SK-N-DZ (cell line): ENCODE measurements around a stretch of chr15.

DNA sequence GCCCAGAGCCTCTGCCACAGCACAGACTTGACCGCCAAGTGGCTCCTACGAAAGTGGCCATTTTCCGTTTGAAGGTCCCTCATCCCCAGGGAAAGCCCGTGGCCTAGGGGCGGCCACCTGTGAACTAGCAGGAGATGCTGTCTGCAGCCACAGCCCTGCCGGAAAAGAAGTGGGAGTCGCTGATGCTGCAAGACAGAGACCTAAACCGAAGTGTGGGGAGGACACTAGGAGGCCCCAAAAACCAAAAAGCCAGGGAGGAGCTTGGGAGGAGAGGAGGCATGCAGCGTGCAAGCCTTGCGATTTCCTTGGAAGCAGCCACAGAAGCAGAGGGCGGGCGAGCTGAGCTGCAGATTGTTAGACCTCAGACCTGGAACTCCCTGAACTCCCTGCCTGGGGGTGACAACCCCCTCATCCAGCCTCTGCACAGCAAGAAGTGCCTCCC lies 43.9 kb downstream of the KLHL25 start:
RAMPAGE:
- cytosol, long total RNA, result no peak
- nucleus, long total RNA, result no peak

DNA sequence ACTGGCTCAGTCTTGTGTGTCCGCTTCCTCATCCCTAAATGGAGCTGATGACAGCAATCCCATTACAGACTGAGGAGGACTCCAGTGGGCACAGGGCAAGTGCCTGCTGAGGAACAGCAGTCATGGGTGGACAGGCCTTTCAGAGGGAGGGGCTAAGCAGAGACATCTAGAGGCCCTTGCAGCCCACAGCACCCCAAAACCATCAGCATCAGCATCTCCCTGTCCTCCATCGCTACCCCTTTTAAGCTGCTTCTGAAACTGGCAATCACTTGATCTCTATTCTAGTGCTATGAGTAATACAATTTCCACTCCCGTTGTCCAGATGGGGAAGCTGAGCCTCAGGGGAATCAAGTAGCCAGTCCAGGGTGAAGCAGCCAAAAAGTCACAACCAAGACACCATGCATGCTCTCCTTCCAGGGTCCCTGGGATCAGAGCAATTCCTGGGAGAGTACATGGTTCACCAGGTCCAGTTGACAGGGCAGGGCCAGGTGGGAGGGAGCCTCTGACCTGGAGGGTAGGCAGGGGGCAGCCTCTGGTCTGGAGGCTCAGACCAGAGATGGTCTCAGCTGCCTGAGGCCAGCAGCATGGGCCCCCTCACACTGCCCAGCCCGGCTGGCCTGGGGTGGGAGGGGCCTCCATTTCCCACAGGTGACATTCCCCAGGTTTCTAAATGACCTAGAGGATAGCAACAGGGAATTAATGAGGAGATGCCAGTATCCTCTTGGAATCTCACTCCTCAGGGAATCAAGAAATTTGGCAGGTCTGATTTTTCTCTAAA lies 30.0 kb downstream of the KLHL25 start:
RAMPAGE:
- cytosol, long total RNA, result no peak
- nucleus, long total RNA, result no peak

RAMPAGE:
- cytosol, long total RNA, result no peak
- nucleus, long total RNA, result no peak
Measured at GRCh38 chr15:85771115-85772309, 23.2 kb downstream of the KLHL25 start.

DNA sequence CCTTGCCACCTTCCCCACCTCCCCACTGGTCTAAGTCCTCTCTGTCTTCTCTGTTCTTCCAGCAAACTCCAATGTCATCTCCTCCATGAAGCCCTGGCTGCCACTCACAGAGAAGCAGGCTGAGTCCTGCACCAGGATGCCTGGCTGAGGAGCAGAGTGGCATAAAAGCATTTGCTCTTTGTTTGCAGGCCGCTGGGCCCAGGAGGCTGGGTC lies 43.1 kb upstream of the KLHL25 start:
RAMPAGE:
- cytosol, long total RNA, result no peak
- nucleus, long total RNA, result no peak

RAMPAGE:
- cytosol, long total RNA, result no peak
- nucleus, long total RNA, result no peak
Measured at GRCh38 chr15:86916634-86917106, 837.0 kb downstream of the AGBL1 start.

DNA sequence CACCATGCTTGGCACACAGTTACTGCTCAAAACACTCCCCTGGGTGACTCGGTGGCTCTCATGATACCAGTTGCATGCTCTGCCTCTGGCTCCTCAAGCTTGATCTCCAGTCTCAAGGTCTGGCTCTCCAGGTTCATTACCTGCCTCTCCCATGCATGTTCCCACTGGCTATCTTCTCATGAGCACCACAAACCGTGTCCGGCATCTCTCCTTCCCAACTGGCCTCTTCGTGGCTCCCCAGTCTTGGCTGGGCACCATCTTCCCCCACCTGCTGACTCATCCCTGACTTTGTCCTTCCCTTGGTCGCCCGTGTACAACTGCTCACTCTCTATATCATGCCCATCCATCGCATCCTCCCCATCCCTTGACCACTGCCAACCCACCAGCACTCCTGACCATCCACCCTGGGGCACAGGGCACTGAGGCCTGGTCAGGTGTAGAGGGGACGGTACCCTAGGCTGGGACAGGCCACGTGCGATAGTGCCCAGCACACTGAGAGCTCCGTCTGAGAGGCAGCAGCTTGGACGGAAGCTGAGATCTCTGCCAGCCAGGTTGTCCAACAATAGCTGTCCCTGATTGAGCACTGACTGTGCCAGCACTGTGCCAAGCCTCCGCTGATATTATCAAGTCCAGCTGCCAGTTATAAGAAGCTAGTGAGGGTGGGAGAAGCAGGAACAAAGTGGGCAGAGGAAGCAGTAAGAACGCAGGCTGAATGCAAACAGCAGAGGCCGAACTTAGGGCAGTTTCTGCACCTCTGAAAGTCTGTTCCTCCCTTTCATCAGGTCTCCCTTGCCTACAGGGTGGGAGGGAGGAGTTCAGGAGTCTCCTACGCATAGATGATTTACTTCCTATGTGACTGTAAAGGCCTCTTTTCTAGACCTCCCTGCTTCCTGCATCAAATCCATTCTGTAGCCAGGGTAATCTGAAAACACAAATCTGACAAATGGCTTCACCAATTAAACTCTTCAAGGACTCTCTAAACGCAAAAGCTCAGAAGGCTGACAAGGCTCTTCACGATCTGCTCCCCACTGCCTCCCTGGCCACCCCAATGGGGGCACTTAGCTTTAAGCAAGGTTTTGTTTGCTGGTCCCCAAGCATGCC lies 29.6 kb downstream of the MRPS11 start:
RAMPAGE:
- cytosol, long total RNA, result no peak
- nucleus, long total RNA, result no peak

RAMPAGE:
- cytosol, long total RNA, result no peak
- nucleus, long total RNA, result no peak
Measured at GRCh38 chr15:88630758-88631449, 7.9 kb upstream of the ISG20 start.

DNA sequence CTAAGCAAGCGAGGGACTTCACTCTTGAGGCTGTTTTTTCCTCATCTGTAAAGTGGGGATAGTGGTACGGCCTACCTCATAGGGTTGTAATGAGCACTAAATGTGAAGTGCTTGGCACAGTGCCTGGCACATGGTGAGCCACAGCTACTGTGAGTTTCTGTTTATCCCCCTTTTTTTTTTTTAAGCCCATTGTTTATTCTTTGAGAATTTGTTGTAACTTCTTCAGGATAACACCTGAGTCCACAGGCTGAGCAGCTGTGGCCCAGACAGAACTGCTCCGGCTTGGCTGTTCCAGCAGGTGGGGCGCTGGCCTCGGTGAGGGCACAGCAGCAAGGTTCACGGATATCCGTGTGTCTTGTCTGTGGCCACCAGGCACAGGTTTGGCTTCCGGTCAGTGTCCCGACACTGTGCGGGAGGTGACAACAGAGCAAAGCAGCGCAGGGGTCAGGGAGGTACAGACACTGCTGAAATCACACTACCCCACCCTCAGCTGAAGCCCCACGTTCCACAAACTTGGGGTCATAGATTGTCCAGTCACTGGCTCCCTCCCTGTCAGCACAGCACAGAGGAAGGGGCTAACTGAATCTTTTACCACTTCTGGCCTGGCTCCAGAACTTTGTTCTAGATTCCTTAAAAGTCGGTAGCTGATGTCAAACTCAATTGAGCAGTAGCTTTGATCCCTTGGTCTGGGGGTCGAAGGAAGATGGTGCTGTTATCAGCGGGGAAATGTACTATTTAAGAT lies 7.2 kb upstream of the ISG20 start:
RAMPAGE:
- cytosol, long total RNA, result no peak
- nucleus, long total RNA, result no peak

RAMPAGE:
- cytosol, long total RNA, result no peak
- nucleus, long total RNA, result no peak
Measured at GRCh38 chr15:88695786-88696054, 56.9 kb downstream of the ISG20 start.

DNA sequence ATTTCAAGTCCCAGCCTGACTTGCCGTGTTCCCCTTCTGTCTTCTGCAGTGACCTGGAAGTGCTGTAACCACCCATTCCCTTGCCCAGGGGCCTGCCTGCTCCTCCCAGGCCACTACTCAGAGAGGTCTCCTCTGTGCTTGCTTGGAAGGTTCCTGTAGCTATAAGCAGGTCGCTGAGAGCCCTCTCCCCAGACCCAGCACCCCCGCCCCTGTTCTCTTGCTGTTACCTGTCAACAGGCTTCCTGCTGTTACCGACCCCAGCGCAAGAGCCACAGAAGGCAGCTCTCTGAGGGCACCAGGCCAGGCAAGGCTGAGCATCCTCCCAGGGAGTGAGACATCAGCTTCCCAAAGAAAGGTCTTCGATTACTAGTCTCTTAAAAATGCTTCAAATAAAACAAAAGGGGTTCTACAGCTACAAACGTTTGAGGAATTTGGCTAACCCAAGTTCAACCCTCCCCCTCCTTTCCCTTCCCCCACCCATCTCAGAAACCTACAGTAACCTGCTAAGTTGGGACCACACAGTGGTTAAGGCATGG lies 74.8 kb upstream of the MFGE8 start:
RAMPAGE:
- cytosol, long total RNA, result no peak
- nucleus, long total RNA, result no peak

GRCh38 chr15:89051685-89052424 lies 36.4 kb upstream of the ABHD2 start:
RAMPAGE:
- cytosol, long total RNA, result no peak
- nucleus, long total RNA, result no peak

GRCh38 chr15:89102652-89103080 lies 14.4 kb downstream of the ABHD2 start:
RAMPAGE:
- cytosol, long total RNA, result no peak
- nucleus, long total RNA, result no peak

GRCh38 chr15:89127900-89128780 lies 39.9 kb downstream of the ABHD2 start:
RAMPAGE:
- cytosol, long total RNA, result no peak
- nucleus, long total RNA, result no peak

GRCh38 chr15:89132613-89133617 lies 44.7 kb downstream of the ABHD2 start:
RAMPAGE:
- cytosol, long total RNA, result no peak
- nucleus, long total RNA, result no peak

RAMPAGE:
- cytosol, long total RNA, result no peak
- nucleus, long total RNA, result no peak
Measured at GRCh38 chr15:89157867-89158533, 63.4 kb downstream of the RLBP1 start.

DNA sequence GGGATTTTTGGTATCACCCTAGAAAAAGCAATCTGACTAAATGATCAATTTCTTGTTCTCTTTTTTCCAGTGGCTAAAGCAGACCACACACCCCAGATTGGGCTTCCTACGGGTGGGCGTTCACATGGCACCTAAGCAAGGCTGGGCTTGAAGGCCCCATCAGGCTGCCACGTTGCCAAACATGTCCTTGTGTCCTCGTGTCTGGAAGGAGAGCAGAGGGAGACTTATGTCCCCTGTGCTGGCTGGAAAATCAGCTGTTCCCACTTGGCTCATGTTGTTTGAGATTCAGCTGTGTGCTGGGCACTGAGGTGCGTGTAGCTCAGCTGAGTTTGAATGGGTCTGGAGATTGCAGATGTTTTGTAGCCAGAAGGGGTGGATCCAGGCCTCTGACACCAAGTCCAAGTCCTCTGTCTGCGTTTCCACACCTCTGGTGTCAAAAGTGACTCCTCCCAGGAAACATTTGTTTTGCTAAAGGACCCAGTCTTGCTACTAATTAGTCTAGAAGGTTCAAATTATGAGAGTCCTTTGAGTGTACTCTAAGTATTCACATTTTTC lies 34.6 kb downstream of the RLBP1 start:
RAMPAGE:
- cytosol, long total RNA, result no peak
- nucleus, long total RNA, result no peak

RAMPAGE:
- cytosol, long total RNA, result no peak
- nucleus, long total RNA, result no peak
Measured at GRCh38 chr15:89594160-89594665, 18.9 kb downstream of the TICRR start.

DNA sequence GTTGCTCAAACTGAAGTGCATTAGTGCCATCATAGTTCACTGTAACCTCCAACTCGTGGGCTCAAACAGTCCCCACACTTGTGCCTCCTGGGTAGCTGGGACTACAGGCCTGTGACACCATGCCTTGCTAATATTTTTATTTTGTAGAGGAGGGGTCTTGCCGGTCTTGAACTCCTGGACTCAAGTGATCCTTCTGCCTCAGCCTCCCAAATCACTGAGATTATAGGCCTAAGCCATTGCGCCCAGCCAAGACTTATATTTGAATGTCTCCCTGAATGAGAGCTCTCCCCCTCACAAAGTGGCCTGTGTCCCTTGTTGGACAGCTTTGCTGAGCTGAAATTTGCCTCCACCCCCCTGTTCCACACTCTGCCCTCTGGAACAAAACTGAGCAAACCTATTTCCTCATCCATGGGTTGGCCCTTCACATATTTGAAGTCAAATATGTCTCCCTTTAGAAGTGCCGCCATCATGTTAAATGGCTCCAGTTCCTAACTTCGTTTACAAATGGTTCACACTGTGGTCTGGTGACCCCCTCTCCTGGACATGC lies 4.8 kb downstream of the PLIN1 start:
RAMPAGE:
- cytosol, long total RNA, result no peak
- nucleus, long total RNA, result no peak

DNA sequence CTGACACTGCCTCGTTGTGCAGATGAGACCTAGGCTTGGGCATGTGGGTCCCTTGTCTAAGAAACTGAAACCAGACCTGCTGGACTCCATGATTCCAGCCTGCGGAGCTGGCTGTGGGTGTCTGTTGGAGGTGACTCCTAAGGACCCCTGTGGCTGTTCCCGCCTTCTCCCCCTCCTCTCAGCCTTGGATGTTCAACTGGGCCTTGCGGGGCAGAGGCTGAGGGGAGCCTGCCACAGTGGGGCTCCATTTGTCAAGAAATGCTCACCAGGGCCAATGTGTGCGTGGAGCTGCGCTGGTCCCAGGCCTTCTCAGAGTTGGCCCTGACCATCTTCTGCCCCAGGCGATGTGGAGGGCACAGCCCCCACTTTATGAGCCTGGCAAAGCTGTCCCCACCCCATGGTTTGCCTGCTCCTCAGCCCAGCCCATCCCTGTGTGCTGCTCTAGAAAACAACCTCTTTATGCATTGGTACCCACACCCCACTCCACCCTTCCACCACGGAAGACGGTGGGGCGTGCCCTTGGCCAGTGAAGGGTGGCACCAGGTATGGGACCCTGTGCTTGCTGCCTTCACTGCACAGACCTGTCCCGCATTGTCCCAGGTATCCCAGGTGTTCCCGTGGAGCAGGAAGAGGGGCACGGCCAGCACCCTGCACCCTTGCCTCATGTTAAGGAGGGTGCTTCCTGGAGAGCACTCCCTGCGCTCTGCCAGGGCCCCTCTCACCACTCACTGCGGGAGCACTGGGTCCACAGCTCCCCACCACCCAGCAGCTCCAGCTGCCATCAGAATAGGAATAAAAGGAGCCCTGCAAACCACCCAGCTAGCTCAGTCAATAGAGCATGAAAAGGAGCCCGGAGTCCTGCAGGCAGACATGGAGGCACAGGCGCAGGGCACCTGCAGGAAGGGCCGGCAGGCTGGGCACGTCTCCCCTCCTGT lies 8.0 kb downstream of the MESP2 start:
RAMPAGE:
- cytosol, long total RNA, result no peak
- nucleus, long total RNA, result no peak

DNA sequence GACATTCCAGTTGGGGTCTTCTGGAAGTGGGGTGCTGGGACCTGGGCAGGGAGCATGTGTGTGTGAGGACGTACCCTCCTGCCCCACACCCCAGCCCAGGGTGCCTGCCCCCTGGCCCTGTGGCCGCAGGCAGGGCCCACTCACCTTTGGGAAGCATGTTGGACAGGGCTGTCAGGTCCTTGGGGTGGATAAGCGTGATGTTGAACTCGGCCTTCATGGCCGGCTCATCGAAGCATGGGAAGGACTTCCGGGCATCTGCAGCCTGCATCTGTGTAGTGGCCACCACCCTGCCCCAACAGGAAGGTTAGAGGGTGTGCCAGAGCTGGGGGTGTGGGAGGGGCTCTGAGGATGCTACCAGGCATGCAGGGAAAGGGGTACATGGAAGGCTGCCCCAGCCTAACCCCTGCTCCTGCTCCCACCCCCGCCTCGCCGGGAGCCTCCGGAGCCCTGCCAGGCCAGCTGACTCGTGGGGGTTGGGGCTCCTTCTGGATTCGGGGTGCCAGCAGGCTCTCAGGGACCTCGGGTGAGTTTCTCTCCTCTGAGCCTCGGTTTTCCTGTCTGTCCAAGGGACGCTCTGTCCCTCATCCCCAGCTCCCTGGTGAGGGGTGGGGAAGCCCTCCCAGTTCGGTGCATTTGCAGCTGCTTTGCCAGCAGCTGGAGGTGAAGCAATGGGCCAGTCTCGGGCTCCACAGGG lies 9.3 kb downstream of the ANPEP start:
RAMPAGE:
- cytosol, long total RNA, result no peak
- nucleus, long total RNA, result no peak